Lower leg skin (tissue), 2 donors: ENCODE measurements around the genes BRD8 and EGR1.

DNA sequence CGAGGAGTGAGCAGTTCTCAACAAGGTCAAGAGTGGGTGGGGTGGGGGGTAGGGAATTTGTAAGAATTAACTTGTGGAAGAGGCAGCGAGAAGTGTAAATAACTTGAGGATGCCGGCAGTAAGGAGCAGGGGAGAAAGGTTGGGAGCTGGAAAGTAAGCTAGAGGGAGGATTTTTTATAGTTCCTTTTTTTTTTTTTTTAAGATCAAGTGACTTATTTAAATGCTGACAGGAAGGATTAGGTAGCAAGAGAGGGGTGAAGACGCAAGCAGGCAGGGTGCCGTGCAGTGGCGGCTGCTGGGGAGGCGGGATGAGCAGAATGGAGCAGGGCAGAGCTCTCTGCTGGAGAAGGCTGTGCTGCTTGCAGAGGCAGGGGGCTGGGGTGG, 35.3 kb upstream of the SMIM32 start:
- PRO-cap, result no peak
- RAMPAGE, long total RNA, 2 experiments, result no peak in any of the 2 experiments

DNA sequence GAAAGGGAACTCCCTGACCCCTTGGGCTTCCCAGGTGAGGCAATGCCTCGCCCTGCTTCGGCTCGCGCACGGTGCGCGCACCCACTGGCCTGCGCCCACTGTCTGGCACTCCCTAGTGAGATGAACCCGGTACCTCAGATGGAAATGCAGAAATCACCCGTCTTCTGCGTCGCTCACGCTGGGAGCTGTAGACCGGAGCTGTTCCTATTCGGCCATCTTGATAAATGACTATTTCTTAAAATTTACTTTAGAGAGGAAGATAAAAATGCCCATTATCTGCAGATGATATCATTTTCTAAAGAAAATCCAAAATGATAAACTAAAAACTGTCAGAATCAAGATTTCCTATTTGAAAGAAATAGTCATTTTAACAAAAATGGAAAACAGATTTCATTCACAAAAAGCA, 448.7 kb downstream of the SPOCK1 start:
- PRO-cap, result no peak
- RAMPAGE, long total RNA, 2 experiments, result no peak in any of the 2 experiments

DNA sequence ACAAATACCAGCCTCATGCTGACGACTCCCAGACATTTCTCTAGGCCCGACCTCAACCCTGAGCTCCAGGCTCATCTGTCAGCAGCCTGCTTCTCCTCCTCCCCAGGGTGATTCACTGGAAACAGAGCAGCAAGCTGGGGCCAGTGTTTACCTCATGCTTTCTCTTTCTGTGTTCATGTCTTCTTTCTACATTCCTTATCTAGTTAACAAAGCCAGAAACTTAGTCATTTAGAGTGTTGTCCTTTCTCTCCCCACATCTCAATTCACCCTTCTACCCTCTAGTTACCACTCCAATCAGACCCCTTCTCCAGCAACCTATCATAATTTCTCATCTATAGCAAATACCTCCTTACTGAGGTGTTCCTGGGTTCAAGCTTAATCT, 312.0 kb downstream of the SPOCK1 start:
- PRO-cap, result no peak
- RAMPAGE, long total RNA, 2 experiments, result no peak in any of the 2 experiments

DNA sequence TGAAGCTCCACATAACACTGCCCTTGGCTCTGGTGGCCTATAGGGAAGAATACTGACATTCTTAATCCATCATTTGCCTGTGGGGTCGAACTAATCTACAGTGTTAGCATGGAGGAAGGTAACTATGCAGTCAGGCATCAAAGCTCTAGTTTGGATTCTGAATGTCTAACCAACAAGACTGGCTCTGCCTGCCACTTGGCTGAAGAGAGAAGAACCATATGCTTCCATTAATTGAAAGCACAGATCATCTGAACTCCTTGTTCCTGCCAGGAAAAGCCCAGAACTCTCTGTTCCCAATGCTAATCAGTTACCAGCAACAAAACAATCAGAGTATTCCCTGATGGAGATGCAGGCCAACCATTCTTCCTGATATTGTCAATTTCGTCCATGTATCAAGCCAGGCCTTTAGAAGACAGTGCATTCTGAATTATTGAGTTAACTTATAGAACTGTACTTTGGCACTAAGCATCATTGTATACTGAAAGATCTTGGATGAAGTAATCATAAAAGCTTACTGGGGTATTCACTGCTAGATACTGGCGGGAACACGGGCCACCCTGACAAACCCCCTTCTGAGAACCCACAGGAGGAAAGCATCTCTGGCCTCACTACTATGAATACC, 244.4 kb downstream of the SPOCK1 start:
- PRO-cap, result bidirectional peak, plus-strand start at position 333 of the sequence, minus-strand start at position 159 of the sequence
- RAMPAGE, long total RNA, 2 experiments, result no peak in any of the 2 experiments

DNA sequence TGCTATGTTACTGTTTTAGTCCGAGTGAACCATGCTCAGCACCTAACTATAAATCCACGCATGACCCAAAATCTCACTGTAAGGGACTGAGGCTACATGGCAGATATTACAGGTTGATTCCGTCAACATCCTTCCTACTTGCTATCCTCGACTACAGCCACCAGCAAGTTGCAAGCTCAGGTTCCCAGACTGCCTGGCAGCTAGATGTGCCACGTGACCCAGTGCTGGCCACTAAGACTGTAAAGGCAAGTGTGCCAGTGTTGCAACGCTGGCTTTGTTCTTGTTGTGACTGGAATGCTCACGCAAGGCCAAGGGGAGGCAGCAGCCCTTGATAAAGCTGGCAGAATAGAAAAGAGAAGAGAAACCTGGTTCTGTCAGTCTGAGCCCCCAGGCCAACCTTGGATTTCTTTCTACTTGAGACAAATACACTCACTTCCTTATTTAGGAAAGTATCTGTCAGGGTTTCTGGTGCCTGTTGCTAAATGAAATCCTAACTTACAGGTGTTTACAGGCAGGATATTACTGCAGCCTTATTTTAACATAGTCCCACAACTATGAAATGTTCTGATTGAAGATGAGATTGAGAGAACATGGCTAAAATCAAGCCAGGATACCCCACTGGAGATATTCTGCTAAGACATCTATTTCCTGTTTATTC, 113.0 kb downstream of the KLHL3 start:
- PRO-cap, result no peak
- RAMPAGE, long total RNA, 2 experiments, result no peak in any of the 2 experiments

DNA sequence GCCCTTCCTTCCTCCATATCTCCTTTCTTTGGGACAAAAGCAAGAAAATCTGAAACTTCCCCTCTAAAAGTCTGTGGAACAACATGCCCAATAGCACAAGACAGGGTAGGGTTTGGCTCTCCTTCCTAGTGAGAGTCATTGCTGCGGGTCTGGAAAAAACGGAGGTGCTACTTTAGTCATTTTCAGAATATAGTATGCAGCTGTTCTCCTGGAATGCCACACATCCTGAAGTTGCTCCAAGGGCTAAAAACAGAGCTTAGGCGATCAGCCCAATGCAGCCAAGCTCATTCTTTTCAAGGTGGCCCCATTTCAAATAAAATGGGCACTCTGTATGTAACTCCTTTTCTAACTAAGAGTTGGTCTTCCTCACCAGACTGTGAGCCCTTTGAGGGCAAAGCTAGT, 39.5 kb upstream of the MYOT start:
- PRO-cap, result no peak
- RAMPAGE, long total RNA, 2 experiments, result no peak in any of the 2 experiments

- PRO-cap, result no peak
- RAMPAGE, long total RNA, 2 experiments, result no peak in any of the 2 experiments
These were observed 30.7 kb upstream of the MYOT start for GRCh38 chr5:137836890-137837472.

- PRO-cap, result no peak
- RAMPAGE, long total RNA, 2 experiments, result no peak in any of the 2 experiments
These were observed 55.5 kb downstream of the FAM13B start for GRCh38 chr5:137977163-137977971.

DNA sequence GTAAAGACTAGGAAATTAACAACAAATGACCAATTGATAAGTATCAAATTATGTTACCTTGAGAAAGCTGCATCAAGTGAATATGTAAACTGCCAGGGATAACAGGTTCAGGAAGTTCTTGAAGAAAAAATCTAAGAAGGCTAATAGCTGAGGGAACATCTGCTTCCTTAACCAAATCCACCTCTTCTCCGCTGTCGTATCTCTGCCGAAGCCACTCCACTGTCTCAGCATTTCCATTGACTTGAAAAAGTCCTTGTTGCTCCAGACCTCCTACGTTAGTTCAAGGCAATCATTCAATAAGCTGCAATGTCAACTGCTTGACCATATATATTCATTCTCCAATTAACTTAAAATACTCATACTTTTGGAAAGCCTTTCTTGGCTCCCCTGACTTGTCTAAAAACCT, 14.6 kb downstream of the FAM13B start:
- PRO-cap, result no peak
- RAMPAGE, long total RNA, 2 experiments, result no peak in any of the 2 experiments

- PRO-cap, result unidirectional peak, minus-strand start at chr5:138178629
- RAMPAGE, long total RNA, 2 experiments, result start-site peak on the minus strand in 1 of 2 experiments, at chr5:138178623-138178632 at its widest, 421 reads per replicate
These were observed at the start of gene BRD8 for GRCh38 chr5:138178288-138178873. Gene BRD8, minus strand, starts transcription at chr5:138178630.

DNA sequence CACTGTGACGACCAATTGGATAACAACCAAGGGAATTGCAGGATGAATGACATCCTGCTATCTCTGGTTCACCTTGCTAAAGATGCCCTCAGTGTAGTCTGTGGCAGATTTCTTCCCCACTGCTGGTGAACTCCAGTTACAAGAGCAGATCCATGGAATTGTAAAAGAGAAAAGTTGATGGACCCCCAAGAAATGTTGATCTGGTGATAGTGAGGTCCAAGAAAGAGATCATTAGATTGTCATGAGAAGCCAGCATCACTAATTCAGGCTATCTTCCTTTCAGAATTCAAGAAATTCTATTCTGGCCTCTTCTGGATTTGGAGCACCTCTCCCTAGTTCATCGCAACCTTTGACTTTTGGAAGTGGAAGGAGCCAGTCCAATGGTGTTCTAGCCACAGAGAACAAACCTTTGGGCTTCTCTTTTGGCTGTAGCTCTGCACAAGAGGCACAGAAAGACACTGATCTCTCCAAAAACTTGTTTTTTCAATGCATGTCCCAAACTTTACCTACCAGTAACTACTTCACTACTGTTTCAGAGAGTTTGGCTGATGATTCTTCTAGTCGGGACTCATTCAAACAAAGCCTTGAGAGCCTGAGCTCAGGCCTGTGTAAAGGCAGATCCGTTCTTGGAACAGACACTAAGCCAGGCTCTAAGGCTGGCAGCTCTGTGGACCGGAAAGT, 38.4 kb downstream of the KDM3B start:
- PRO-cap, result no peak
- RAMPAGE, long total RNA, 2 experiments, result no peak in any of the 2 experiments

- PRO-cap, result no peak
- RAMPAGE, long total RNA, 2 experiments, result no peak in any of the 2 experiments
These were observed 30.9 kb upstream of the REEP2 start for GRCh38 chr5:138407837-138408460.

GRCh38 chr5:138458457-138458825, 6.8 kb upstream of the EGR1 start:
- PRO-cap, result no peak
- RAMPAGE, long total RNA, 2 experiments, result no peak in any of the 2 experiments

DNA sequence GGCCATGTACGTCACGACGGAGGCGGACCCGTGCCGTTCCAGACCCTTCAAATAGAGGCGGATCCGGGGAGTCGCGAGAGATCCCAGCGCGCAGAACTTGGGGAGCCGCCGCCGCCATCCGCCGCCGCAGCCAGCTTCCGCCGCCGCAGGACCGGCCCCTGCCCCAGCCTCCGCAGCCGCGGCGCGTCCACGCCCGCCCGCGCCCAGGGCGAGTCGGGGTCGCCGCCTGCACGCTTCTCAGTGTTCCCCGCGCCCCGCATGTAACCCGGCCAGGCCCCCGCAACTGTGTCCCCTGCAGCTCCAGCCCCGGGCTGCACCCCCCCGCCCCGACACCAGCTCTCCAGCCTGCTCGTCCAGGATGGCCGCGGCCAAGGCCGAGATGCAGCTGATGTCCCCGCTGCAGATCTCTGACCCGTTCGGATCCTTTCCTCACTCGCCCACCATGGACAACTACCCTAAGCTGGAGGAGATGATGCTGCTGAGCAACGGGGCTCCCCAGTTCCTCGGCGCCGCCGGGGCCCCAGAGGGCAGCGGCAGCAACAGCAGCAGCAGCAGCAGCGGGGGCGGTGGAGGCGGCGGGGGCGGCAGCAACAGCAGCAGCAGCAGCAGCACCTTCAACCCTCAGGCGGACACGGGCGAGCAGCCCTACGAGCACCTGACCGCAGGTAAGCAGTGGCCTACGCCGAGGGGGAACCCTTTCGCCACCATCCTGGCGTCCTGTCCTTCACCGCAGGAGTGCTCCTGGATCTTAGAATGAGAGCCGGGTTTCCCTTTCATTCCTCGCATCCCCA, at the start of gene EGR1:
EGR1 (plus strand) TSS at position 76 of the 791 bp plus-strand sequence.
- PRO-cap, result unidirectional peak, plus-strand start at position 77 of the sequence
- RAMPAGE, long total RNA, 2 experiments, result start-site peak on the plus strand in 1 of 2 experiments, centred at position 401 of the sequence, 91 reads per replicate

DNA sequence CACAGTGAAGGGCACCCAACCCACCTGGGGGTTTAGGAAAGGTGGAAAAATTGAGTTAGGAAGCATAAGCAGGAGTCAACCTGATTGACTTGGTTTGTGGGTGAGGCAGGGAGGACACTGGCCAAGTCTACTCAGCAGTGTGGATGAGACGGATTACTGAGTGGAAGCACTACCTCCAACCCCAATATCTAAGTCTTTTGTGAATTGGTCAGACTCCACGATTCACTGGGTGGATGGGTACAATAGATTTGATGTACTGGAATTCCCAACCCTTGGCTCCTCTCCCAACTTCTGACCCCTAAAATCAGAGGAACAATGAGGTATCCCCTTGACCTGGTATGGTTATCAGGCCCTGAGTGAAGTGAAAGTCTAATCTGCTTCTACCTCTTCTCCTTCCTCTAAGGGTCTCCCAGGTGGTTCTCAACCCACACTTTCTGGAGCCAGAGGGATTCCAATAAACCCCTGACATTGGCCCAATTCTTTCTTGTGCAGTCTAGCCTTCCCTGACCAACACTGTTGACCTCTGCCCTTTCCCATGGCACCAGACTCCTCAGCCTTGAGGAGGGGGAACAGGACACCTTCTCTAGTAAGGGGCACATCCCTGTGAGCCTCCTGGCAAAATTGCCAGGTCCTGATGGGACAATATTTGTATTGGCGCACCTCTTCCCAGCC, 5.3 kb downstream of the EGR1 start:
- PRO-cap, result no peak
- RAMPAGE, long total RNA, 2 experiments, result no peak in any of the 2 experiments

DNA sequence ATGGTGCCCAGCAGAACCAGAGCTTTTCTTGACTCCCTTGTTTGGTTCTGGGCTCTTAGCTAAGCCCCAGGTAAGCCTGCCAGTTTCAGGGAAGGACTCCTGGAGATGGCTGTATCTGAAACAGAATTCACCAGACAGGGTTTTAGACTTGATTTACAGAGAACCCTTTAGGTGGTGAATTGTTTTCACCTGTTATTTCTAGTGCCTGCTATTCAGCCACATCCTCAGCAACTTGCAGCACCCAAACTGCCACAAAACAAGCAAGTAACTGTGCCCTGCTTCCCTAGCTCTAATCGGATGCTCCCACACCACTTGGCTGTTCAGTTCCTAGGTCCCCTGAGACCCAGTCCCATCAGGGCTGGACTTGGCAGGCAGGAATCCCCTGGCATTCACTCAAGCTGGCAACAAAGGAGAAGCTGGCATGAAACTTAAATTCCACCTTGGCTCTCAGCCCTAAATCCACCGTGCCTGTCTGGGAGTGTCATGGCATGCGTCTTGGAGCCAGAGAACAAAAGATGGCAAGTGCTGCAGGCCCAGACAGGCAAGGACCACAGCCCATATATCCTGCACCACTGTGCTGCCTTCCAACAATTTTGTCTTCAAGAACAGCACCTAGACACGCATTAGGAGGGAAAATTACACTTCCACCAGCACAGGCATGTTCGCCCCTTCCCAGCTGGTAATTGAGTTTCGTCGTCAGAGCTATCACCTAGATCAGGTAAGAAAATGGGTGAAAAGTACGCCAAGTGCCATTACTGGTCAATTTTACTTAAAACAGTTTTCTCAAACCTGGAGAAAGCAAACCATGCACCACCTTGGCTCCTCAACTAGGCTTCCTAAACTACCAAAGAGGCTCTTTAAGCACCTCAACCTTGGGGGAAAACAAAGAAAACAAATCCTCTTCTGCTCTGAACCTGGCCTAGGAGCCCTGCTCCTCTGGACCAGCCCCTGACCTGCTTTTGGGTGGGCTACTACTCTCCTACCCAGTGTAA, 38.2 kb downstream of the ETF1 start:
- PRO-cap, result no peak
- RAMPAGE, long total RNA, 2 experiments, result no peak in any of the 2 experiments

DNA sequence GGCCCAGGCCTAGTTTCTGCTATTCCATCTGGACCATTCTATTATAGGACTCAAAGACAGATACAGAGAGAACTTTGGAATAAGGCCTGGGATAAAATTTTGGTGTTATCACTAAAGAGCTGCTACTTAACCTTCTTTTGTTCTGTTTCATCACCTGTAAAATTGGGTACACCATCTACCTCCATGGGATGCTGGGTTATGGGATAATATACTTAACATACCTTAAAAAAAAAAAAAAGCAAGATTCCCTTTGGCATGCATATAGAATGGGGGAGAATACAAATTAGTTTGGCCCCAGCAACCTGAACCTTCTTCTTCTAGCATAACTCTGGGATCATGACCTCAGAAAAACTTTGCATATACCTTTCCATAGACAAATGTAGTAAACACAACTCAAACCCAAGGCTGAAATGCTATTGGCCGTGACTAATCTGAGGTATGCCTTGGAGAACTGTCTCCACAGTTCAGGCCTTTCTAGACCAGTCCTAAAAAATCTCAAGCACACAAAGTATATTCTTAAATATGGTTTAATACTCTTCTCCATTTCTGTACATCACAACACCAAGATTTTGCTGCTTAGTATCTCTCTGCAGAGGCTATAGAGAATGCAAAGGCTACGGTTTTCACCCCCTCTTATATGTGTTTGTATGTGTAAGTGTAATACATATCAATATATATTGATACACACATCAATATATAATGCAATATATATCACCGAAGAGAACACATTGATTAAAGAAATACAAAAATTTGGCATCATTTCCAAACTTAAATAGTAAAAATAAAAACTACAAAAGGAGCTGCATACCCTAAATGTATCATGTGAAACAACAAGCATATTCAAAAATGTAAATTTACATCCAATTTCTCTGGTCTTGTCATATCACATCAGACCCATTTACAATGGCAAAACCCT, 37.2 kb downstream of the ETF1 start:
- PRO-cap, result no peak
- RAMPAGE, long total RNA, 2 experiments, result no peak in any of the 2 experiments

DNA sequence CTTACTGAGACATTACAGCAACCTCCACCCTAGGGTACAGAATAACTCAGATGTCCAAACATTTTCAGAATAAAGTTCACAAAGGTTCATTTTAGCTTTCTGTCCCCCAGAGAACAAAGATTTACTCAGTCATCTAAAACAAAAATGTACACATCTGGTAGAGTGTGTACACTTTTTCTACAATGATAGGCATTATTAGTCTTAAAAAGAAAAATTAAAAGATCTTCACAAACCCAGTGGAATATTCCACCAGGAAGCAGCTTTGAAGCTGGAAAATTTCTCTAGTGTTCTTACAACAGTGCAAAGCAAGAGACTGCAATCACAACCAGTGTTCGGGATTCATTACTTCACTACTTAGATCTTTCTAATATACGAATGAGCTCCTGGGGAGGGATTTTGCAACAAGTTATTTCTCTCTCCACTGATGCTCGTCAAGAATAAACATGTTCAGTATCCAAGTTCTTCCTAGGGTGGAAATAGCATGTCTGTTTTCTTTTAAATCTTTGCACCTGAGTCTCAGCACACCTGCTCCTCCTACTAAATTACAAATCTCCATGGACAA, 8.8 kb downstream of the ETF1 start:
- PRO-cap, result no peak
- RAMPAGE, long total RNA, 2 experiments, result no peak in any of the 2 experiments

- PRO-cap, result no peak
- RAMPAGE, long total RNA, 2 experiments, result no peak in any of the 2 experiments
These were observed 9.9 kb upstream of the ETF1 start for GRCh38 chr5:138552703-138553650.

GRCh38 chr5:138555476-138556637, 12.8 kb upstream of the ETF1 start:
- PRO-cap, result no peak
- RAMPAGE, long total RNA, 2 experiments, result no peak in any of the 2 experiments